Occipital lobe (tissue), 2 donors: ENCODE data around the gene KCNG1.

GRCh38 chr20:51020984-51022249 is 1.5 kb downstream of the KCNG1 start:
- RAMPAGE, long total RNA, result no peak

GRCh38 chr20:51022620-51023536 is at the start of gene KCNG1:
TSS of gene KCNG1 (minus strand) at chr20:51023107.
- RAMPAGE, long total RNA, result no peak

DNA sequence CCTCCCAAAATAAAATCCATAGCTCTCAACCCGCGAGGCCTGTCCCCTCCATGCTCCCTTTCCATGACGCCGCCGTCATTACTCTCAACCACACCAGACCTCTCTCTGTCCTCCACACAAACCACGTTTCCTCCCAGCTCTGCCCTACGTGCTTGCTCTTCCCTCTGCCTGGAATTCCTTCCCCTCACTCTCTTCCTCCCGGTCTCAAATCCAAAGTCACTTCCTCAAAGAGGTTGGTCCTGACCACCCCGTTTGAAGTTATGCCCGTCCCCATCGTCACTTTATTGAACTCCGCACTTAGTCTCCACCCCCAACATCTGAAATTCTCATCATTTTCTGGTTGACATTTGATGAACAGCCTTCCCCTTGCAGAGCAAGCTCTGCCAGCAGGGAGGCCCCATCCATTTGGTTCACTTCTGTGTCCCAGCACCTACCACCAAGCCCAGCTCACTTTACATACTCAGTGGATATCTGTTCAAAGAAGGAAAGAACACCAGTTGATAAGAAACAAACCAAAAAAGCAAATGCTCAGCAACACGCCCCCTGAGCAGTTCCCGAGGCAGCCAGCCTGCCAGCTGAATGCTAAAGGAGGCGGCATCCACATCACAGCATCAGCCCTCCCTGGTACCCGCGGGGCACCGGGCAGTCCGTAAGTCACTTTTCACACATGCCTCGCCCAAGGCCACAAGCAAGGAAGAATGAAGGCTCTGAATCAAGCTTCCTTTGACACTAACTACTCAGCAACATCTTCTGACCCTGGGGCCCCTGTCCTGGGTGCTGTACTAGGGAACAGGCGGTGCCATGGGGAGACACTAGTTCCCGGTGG is 125.0 kb downstream of the NFATC2 start:
- RAMPAGE, long total RNA, result no peak

GRCh38 chr20:51473599-51474542 is 68.6 kb downstream of the NFATC2 start:
- RAMPAGE, long total RNA, result no peak

- RAMPAGE, long total RNA, result no peak
Observed at GRCh38 chr20:51608965-51609559, 66.5 kb upstream of the NFATC2 start.

DNA sequence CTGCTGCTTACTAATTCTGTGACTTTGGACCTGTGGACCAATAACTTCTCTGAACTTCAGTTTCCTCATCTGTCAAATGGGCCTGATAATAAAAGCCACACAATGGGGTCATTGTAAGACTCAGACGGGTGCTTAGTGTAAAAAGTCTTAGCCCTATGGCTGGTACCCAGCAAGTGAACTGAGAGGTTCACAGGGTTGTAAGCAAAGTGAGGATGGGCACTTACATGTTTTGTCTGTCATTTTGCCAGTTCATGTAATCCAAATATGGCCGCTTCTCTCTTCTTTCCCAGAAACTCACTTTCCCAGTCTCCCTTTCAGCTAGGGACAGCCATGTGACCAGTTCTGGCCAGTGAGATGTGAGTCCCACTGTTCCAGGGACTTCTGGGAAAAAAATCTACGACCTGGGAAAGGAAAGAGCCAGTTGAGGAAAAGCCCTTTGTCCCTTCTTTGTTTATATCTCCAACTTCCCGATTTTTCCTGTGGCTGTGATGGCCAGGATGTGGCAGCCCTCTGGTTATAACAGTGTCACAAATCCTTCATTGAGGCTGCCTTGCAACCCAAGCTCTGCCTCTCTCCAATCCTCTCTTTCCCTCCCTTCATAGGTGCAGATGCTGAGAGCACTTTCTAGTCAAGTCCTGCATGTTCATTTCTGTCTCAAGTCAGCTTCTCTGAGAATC is 148.4 kb upstream of the ZFP64 start:
- RAMPAGE, long total RNA, result no peak

DNA sequence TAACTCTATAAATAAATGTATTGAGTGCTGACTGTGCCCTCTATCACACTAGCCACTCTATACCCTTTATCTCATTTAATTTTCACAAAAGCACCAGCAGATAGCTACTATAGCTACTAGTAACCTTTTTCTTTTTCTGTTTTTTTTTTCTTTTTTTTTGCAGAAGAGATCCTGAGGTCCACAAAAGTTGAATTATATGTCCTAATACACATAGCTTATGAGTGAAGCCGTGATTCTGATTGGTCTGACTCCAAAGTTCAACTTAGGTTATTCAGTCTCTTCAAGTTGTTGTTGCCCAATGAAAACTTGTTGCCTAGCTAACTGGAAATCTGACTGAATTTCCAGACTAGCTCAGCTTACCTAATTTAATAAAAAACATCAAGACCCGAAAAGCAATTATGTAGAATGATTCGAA is 107.5 kb downstream of the TSHZ2 start:
- RAMPAGE, long total RNA, result no peak

- RAMPAGE, long total RNA, result no peak
Observed at GRCh38 chr20:53163397-53164007, 191.3 kb downstream of the TSHZ2 start.

DNA sequence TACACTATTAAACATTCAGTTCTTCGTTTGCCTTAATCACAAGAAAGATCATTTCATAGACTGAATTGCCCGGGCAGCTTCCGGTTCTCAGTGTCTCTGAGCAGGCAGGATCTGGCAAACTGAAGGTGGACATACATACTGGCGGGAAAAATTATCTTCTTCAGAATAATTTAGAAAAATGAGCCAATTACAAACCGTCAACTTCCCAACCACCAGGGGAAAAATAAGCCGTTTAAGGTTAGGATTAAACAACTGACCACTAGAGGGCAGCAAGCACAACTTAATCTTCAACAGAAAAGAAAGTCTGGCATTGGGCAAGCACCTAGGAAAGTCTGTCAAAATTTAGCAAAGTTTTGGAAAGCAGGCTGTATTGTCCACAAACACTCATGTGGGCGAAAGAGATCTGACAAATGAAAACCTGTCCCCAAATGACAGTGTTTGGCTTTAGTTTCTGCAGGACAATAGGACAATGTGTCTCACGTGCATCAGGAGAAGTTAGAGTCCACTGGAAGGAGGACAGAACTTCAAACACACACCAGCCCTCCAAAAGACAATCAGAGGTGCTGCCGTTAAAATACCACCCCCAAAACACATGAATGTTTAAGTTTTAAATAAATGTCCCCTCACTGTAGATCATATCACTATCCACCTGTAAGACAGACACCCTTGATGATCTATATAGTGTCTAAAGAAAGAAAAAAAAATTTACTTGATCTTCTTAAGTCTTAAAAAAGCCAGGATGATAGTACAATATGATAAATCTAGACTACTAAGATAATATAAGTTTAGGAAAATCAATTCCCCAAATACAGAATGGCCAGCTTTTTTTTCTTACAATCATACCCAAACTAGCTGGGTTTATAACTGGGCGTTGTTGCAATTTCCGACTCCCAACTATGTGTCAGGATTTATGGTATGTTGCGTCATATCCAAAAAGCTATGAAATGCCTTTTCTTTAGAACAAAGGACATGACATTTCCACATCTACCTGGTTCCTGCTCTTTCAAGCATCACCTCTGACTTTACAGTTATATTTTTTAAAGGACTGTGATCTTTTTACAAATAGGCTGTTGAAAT is 14.6 kb downstream of the ZNF217 start:
- RAMPAGE, long total RNA, result no peak

GRCh38 chr20:53581373-53581836 is 12.2 kb downstream of the ZNF217 start:
- RAMPAGE, long total RNA, result no peak

DNA sequence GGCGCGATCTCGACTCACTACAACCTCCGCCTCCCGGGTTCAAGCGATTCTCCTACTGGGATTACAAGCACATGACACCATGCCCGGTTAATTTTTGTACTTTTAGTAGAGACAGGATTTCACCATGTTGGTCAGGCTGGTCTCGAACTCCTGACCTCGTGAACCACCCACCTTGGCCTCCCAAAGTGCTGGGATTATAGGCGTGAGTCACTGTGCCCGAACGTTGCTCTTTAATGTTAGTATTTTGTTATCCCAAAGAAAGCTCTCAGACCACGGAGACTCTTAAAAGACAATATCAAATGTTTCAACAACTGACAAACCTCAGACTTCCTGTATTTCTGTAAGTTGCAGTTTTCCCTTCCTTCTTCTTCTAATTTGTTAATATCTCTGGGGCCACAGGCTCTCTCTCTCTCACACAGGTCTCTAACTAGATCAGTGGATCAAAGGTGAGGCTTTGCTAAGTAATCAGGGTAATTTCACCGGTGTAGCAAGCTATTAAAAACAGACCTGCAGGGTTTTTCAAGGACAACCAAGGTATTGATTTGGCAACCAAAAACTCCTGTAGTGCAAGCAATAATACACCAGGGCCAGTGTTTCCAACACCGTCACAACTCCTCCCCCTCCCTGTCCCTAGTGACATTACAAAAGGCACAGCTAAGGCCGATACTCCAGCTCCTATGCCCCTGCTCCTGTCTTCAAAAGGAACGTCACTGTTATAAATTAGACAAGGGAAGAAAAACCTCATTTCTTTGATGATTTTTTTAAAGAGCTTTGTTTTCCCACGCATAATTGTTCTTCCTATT is 48.9 kb upstream of the ZNF217 start:
- RAMPAGE, long total RNA, result no peak

DNA sequence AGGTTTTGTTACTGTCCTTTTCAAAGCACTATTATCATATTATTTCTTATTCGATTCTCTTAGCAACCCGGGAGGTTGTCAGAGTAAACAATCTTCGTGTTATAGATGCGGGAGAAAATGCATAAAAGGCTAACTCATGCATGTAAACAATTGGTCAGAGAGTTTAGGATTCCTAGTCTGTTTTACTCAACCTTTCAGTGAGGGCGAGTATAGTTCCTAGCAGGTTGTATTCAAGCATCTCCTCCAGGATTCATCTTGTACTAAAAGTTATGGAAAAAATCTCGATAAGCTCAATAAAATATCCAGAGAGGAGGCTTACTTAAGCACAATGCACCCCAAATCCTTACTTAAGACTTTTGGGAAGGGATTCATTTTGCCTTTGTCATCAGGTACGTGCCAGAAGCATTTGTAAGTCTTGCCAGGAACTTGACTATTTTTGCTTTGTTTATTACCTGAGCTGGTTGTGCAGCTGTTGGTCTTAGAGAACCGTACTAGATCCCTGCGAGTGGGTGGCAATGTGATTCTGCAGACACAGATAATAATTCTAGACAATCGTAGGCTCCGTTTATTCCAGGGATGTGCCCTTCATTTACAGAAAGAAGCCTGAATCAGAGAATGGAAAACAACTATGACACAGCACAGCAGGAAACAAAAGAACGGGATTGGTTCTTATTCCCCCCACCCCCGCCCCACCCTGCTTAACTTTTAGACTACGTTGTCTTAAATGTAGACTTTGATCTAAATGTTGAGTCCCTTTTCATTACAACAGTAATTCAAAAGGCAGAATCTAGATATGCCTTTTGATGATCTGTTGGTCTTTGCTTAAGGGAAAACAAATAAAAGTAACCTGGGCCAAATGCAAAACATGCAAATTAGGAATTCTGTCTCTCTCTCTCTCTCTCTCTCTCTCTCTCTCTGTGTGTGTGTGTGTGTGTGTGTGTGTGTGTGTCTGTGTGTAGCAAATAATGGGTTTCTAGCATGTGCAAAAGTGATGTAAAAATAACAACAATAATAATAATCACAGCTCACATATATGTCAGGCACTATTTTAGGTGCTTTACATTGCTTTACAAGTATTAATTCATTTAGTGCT is 159.9 kb upstream of the ZNF217 start:
- RAMPAGE, long total RNA, result no peak

- RAMPAGE, long total RNA, result no peak
Observed at GRCh38 chr20:53827730-53828589, 234.3 kb upstream of the ZNF217 start.

DNA sequence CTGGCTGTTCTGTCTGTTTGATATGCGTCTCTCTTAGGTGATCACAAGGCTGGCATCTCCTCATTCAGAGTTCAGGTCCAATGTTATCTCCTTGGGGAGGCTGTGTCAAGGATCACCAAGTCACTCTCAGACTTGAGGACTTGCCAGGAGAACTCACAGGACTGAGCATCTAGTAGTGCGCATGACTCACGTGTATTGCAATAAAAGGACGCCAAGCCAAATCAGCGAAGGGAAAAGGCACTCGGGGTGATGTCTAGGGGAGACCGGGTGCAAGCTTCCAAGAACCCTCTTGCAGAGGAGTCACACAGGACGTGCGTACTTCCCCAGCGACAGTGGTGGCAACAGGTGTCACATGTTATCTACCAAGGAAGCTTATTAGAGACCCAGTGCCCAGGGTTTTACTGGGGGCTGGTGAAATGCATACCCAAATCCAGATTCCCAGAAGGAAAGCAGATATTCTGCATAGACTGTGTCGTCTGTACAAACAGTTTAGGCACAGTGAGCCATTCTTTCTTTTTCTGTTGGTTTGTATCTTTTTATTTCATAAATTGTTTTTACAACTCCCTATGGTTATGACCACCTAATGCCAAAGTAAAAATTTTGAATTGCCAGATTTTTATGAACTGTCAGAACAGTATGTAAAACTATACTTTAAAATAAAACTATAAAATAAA is 234.8 kb downstream of the BCAS1 start:
- RAMPAGE, long total RNA, result no peak

DNA sequence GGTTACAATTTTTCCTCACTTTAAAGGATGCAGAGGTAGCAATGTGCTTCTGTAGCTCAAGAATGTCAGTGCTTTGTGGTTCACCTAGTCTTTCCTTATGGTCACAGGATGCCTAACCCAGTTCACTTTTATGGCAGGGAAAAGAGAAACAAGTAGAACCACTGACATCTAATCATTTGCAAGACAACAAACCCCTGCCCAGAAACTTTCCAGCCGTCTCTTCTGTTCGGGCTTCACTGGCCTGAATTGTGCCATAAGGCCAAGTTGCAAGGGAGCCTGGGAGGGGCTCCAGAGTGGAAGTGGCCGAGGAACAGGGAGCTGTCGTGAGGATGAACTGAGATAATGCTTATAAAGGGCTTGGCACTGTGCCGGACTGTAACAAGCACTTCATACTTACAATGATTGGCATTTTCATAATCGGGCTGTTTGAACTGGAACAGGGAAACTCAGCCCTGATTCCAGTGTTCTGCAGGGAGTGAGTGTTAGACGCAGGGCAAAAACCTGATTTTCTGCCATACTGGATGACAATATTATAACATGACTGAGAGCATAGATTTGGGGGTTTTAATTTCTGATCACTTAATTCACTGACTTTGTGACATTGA is 212.6 kb downstream of the BCAS1 start:
- RAMPAGE, long total RNA, result no peak

- RAMPAGE, long total RNA, result no peak
Observed at GRCh38 chr20:53859664-53860165, 210.7 kb downstream of the BCAS1 start.

- RAMPAGE, long total RNA, result no peak
Observed at GRCh38 chr20:53866596-53867040, 203.8 kb downstream of the BCAS1 start.

- RAMPAGE, long total RNA, result no peak
Observed at GRCh38 chr20:53903506-53904131, 166.8 kb downstream of the BCAS1 start.

DNA sequence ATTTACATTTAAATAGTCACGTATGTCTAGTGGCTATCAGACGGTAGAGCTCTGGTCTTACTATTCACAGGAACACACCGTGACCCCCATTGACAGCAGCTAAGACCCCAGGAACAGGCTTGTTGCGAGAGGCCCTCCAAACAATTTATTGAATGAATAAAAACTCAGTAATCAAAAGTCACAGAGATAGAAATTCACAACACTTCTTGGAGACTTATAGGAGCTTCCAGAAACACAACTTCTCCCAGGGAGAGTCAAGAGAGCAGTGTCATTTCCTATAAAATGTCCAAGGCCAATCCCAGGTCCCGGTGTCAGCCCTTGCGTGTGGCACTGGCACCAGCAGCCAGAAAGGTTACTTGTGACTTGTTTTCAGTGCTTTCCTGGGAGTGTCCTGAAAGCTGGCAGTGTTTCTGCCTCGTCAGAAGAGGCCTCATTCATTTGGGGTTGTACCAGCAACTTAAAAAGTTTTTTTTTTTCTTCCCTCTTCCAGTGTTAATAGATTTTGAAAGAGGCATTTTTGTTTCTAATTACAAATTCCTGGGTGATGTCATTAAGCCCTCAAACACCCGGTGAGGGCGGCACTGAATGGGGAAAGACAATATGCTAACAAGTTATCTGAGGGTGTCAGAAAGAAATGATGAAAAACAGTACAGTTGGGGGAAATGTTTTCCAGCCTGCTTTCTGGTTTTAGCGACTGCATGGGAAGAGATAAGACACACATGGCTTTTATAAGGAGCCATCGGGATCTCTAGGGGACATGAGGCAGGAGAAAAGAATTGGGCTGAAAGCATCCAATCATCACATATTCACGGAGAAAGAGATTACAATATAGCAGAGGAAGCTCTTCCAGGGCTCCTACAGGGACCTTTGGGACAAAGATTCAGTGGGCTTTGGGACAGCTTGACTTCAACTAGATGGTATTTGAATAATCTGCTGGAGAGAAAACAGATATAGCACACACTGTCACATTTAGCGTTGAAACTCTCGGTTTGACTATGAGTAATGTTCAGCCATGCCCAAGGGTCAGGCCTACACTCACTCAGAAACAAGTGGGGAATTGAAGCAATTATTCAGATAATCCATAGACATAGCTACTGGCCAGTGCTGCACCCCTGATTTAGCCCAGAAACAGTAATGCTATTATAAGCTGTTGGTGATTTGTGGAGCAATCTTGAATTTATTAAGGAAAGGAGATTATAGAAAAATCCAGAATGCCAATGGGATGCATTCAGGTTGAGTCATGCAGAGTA is 153.1 kb downstream of the BCAS1 start:
- RAMPAGE, long total RNA, result no peak

DNA sequence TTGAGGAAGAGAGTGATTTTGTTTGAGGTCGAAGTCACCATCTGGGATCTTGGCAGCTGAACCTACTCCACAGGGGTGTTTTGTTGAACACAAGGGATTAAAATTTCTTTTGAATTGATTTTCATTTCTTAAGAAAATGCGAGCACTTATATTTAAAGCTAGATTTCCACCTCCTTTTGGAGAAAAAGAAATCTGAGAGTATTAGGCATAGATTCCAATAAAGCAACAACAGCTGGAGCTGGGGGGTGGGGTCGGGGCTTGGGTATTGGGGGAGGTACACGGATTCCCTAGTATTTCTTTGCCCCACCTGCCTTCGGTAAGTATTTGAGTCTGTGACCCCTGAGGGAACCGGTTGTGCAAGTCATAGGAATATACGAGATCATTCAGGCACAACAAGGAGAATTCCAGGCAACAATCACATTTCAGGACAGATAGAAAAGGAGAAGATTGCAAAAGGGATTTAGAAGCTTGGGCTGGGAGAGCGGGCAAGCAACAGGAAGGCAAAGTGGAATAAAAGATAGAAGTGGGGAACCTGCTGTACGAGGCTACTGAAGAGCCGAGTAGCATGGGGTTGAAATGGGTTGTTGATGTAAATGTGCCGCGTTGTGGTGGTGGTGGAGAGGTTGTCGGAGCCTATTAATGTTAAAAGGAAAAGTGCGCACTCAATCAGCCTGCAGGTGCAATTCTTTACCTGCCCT is 149.0 kb downstream of the BCAS1 start:
- RAMPAGE, long total RNA, result no peak